Osteocyte (in vitro differentiated cells): ENCODE data around the genes FRG2C and OR5H1.

GRCh38 chr3:74715074-74715426 is 100.6 kb upstream of the CNTN3 start:
- PRO-cap = no peak

DNA sequence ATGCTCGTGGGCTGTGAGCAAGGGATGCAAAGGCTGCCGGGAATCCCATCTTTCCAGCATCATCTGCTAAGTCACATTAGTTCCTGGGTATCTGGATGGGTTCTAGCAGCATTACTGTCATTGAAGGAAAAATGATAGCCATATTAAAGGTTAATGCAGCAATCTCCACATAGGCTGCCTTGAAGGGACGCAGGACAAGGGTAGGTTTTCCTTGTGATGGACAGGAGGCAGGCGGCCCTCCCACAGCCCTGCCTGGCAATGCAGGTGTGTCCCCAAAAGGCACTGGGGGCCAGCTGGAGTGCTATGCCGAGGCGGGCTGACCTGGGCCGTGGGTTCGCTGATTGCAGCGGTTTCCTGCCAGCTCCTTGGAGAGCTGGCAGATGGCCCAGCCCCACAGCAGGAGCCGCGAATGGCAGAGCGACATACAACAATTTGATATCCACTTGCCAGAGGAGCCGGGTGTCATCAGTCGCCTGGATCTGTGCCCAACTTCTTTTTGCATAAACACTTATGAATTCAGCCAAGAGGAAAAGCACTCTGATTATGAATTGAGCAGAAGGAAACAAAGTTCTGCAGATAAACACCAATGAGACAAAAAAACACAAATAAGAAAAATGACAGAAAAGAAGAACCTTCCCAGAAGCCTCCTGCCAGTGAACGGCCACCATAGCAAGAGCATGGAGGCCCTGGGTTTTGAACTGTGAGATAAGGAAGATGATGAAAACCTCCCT is 210.8 kb upstream of the FRG2C start:
- PRO-cap = no peak

GRCh38 chr3:75664137-75664491 is at the start of gene FRG2C:
Gene FRG2C (plus strand): TSS chr3:75664328.
- PRO-cap = no peak

- PRO-cap = no peak
Measured at GRCh38 chr3:78378626-78378948, 1338.7 kb downstream of the ROBO2 start.

DNA sequence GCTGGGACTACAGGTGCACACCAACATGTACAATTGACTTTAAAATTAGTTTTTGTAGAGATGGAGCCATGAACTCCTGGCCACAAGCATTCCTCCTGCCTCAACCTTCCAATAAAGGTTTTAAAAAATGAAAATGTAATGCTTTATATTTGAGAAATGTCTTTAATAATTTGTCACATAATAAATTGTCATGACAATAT is 1057.7 kb downstream of the ROBO1 start:
- PRO-cap = no peak

GRCh38 chr3:78759232-78759629 is 1008.6 kb downstream of the ROBO1 start:
- PRO-cap = no peak

GRCh38 chr3:78923520-78924749 is 843.9 kb downstream of the ROBO1 start:
- PRO-cap = no peak

GRCh38 chr3:81162068-81162503 is 599.4 kb downstream of the GBE1 start:
- PRO-cap = no peak

DNA sequence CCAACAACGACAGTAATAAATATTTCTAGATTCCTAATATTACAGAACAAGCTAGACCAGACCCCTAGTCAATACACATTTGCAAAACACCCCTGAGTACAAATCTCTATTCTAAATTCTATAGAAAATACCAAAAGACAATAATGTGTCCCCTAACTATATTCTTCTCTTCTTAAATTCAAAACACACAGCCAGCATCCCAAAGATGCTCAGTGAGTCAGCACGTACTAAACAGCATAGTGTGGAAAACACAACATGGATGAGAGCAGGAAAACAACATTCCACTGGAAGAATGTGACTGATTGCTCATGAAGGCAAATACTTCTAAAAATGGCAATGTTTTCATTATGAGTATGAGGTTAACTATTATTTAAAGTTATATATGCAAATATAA is 18.5 kb downstream of the GBE1 start:
- PRO-cap = bidirectional peak, plus-strand start at position 237 of the sequence, minus-strand start at position 229 of the sequence

DNA sequence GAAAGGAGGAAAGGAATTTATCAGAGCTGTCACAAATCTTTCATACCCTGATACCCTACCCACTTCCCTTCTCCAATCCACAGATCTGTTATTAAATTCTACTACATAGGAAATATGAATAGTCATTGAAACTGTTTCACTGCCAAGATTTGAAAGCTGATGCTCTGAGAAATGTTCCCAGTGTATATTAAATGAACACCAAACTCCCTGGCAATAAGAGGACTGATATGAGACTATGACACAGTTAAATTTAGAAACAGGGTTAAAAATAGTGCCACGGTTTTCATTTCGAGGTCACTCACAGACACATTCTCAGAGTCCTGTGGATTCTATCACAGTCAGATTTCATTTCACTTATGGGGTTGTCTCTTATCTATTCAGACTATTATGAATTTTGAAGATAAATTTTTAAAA is 27.2 kb upstream of the GBE1 start:
- PRO-cap = no peak

DNA sequence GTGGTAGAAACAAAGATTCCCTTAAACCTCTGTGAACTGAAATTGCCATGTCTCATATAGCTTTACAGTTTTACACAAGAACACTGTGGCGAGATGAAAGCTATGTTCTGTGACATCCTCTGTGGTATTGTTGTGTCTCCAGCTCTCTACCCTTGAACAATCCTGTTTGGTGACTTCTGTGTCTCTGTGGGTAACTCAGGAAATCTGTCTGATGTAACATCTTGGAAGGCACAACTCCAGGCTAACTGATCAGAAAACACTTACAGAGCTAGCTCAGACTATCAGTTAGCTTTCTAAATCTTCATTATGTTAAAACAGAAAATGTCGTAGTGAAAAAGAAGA is 318.8 kb upstream of the GBE1 start:
- PRO-cap = no peak

GRCh38 chr3:94648250-94648681 is 585.4 kb downstream of the NSUN3 start:
- PRO-cap = no peak

DNA sequence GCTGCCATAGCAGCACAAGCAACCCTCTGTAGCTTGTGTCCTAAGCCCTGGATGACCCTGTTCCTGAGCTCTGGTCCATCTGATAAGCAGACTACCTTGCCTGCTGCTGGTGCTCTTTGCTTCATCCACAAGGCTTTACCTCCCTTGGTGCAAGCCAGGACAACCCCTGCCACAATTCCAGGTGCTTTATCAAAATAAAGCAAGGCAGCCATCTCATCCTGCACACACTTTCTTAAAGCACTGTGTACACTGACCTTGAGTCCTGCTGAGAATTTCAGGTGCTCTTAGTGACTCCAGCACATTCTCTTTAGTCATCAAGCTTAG is 36.6 kb downstream of the RIOX2 start:
- PRO-cap = no peak

- PRO-cap = no peak
Measured at GRCh38 chr3:98130424-98130795, at the start of gene OR5H1. Gene OR5H1 (plus strand): TSS chr3:98130721.

DNA sequence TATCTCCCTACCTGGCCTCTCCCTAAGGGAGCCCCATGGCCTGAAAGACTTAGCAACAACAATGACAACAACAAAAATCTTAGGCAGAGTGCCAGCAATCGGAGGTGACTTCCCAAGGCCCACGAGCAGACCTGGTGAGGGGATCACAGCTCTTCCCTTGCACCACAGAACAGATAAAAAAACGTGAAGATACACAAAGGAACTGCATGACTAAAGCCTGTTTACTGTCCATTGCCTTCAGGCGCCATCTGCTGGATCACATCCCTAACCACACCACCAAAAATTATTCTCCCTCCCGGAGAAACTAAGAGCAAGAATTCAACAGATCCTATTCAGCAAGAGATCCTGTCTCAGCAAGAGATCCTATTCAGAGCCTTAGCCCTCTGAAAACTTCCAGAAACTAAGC is 24.2 kb upstream of the OR5K4 start:
- PRO-cap = no peak

GRCh38 chr3:98563392-98564294 is 29.8 kb downstream of the CPOX start:
- PRO-cap = no peak

GRCh38 chr3:98731899-98733013 is 30.9 kb upstream of the ST3GAL6 start:
- PRO-cap = unidirectional peak, plus-strand start at chr3:98732263

- PRO-cap = no peak
Measured at GRCh38 chr3:98734334-98734636, 28.9 kb upstream of the ST3GAL6 start.

DNA sequence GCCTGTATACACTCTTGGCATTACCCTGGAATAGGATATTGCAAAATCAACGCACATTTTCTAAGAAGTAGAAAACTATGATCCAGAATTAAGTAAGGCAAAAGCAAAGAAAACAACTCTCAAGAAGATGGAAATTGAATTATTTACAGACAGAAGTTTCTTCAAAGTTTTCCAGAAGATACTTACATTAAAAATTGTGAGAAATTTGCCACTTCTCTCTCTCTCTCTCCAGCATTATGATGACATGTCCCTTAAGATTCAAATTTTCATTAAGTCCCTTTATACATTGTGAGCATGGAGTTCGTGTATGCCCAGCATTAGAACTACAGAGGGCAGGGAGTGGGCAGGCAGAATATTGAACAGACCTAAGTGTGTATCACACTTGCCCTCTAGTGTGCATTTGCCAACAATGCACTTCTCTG is 28.5 kb upstream of the CMSS1 start:
- PRO-cap = unidirectional peak, plus-strand start at position 324 of the sequence

DNA sequence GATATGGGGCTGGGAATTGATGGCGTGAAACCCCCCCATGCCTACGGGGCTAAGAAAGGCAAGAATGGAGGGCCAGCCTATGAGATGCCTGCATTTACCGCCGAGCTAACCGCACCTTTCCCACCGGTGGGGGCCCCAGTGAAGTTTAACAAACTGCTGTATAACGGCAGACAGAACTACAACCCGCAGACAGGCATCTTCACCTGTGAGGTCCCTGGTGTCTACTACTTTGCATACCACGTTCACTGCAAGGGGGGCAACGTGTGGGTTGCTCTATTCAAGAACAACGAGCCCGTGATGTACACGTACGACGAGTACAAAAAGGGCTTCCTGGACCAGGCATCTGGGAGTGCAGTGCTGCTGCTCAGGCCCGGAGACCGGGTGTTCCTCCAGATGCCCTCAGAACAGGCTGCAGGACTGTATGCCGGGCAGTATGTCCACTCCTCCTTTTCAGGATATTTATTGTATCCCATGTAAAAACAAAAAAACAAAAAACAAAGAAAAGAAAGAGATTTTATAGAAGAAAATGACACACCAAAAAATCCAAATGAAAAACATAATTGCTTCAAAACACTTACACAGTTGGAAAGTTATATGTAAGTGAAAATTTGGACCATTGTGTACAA is 21.9 kb upstream of the CMSS1 start:
- PRO-cap = no peak